Colic lymph node (tissue), 1 donor: ENCODE measurements around a stretch of chr20.

DNA sequence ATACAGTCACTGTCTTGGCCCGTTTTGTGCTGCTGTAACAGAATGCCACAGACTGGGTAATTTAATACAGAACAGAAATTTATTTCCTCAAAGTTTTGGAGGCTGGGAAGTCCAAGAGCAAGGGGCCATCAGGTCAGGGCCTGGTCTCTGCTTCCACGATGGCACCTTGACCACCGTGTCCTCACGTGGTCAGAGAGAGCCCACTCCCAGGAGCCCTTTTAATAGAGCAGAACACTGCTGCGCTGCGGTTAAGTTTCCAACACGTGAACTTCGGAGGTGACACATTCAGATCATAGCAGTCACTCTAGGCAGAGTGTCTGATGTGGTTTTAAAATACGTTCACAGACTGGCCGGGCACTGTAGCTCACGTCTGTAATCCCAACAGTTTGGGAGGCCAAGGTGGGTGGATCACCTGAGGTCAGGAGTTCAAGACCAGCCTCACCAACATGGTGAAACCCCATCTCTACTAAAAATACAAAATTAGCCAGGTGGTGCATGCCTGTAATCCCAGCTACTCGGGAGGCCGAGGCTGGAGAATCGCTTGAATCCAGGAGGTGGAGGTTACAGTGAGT, 8.9 kb upstream of the GMEB2 start:
- PRO-cap, result bidirectional peak, plus-strand start at position 331 of the sequence, minus-strand start at position 256 of the sequence

DNA sequence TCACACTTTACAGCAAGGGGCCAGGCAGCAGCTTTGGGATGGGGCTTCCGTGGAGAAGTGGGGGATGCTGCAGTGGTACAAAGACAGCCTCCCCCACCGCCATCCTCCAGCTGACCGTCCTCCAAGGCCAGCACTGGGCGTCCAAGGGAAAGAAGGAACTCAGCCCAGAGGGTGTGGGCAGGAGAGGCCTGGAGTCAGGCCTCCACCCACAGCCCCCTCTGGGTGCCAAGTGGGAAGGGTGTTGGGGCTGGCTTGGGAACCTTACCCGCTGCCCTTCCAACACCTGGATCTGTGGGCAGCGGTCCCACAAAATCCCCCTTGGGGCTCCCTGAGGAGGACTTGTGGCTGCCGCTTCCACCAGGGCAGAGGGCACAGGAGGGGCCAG, 13.1 kb downstream of the STMN3 start:
- PRO-cap, result no peak

GRCh38 chr20:63640749-63641230, 12.4 kb downstream of the STMN3 start:
- PRO-cap, result bidirectional peak, plus-strand start at chr20:63640822, minus-strand start at chr20:63640866

DNA sequence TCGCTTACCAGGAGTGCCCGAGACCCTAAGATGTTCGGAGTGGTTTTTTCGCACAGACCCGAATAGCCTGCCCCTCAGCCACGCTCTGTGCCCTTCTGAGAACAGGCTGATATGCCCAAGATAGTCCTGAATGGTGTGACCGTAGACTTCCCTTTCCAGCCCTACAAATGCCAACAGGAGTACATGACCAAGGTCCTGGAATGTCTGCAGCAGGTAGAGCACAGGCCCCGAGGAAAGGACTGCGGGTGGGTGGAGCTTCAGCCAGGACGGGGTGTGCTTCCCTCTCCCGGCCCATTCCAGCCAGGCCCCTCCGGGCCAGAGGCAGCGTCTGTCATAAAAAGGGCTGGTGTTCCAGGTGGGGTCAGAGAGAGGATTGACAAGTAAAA, 1.2 kb downstream of the RTEL1 start:
- PRO-cap, result no peak

GRCh38 chr20:63691207-63691879, 5.1 kb upstream of the TNFRSF6B start:
- PRO-cap, result no peak

DNA sequence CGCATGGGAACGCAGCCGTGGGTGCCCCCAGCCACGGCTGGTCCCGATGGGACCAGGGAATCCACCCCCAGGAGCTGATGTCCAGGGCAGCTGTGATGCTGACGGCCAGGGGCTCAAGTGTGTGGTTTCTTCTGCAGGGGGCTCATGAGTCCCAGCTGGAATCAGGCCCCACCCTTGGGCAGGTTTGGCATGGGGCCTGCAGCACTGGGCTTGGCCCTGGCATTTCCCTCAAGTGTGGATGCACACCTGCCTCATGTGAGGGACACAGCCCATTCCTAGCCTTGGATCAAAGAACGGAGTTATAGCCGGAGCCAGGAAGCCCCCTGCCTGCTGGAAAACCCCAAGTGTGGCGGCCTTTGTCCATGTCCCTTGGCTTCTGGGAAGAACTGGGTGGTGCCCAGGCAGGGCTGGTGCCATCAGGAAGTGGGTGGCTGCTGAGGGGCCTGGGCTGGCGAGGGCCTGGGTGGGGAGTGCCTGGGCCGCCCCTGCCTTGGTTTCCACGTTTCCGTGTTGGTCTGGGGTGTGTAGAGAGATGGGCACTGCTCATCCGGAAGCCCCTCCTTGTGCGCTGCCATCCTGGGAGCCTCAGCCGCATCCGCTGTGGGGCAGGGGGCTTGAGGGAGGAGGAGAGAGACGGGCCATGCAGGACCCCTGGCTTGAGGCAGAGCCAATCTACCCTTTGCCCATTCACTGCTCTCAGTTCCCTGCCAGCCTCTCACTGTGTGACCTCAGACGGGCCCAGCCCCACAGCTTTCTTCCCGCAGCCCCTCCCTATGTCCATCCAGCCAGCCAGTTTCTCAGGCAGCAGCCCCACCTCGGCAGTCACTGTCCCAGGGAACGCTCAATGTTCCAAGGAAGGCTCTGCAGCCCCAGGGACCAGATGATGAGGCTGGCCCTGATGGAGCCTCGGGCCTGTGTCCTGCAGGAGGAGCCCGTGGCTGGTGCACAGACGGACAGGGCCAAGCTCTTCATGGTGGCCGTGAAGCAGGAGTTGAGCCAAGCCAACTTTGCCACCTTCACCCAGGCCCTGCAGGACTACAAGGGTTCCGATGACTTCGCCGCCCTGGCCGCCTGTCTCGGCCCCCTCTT, 4.2 kb upstream of the TNFRSF6B start:
- PRO-cap, result no peak

- PRO-cap, result no peak
Measured at GRCh38 chr20:63736763-63737291, 363 bp downstream of the LIME1 start.

DNA sequence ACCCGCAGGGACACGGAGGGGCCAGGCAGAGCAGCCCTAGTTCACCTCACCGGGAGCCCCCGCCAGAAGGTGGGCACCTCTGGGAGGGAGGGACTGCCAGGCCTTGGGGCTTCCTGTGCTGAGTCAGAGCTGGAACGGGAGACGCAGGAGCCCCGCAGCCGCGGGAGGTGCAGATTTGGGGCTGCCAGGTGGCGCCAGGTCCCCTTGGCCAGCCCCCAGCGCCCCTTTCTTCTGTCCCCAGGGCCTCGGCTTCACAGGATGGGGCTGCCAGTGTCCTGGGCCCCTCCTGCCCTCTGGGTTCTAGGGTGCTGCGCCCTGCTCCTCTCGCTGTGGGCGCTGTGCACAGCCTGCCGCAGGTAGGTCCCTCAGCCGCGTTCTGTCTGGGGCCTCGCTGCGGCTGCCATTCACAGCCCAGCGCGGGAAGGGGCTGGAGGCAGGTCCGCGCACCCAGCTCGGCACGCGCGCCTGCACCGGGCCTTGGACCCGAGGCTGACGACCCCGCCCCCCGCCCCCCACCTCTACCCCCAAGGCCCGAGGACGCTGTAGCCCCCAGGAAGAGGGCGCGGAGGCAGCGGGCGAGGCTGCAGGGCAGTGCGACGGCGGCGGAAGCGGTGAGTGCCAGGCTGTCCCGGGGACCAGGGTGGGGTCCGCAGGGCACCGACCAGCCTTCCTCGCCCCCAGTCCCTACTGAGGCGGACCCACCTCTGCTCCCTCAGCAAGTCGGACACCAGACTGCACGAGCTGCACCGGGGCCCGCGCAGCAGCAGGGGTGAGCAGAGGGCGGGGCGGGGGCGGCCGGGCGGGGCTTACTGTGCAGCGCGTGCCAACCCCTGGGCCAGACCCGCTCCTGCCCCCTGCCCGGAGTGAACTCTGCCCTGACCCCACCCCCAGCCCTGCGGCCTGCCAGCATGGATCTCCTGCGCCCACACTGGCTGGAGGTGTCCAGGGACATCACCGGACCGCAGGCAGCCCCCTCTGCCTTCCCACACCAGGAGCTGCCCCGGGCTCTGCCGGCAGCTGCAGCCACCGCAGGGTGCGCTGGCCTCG, 1.2 kb downstream of the LIME1 start:
- PRO-cap, result bidirectional peak, plus-strand start at position 126 of the sequence, minus-strand start at position 52 of the sequence; unidirectional peak, minus-strand start at position 734 of the sequence

DNA sequence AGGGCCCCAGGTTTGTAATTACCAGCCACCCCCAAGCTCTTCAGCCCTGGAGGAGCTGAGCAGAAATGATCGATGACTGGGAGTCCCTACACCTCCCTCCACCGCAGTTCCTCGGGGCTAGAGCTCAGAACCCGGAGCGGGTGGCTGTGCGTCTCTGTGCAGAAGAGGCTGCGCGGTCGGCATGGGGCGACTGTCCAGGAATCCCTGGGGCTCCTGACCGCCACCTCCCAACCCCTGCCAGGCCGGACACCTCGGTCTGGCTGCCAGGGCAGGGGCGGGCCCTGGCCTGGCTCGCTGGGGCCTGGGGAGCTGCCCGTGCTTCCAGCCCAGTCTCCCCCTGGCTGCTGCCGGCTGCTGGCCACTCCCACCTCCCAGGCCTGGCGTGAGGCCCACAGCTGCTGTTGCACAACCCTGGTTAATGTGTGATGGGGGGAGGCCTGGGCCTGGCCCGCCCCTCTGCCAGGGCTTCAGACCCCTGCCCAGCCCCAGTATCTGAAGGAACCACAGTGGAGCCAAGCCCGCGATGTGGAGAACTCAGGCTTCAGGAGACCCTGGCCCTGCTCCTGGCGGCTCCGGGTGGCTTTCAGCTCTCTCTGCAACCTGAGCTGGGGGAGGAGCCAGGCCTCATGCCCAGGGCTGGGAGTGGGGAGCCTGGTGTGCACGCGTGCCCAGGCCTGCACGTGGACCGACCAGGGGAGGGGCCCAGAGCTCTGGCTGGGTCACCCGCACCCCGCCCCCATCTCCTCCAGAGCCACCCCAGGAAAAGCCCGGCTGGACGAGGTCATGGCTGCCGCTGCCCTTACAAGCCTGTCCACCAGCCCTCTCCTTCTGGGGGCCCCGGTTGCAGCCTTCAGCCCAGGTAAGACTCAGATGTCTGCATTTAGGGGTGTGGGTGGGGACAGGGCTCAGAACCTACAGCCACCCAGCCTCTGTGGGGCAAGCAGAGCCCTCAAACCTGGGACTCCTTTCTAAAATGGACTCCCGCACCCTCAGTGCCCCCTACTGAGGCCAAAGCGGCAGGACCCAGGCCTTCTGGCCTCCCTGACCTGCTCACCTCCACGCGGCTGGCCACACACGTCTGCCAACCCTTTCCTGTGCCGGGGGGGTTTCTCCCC, 1.4 kb downstream of the SLC2A4RG start:
- PRO-cap, result unidirectional peak, minus-strand start at position 262 of the sequence

- PRO-cap, result unidirectional peak, minus-strand start at chr20:63854866
Measured at GRCh38 chr20:63854733-63855689, 6.3 kb upstream of the ABHD16B start.

GRCh38 chr20:63876578-63877104, 11.6 kb downstream of the TPD52L2 start:
- PRO-cap, result no peak

GRCh38 chr20:63877656-63878150, 12.6 kb downstream of the TPD52L2 start:
- PRO-cap, result no peak

DNA sequence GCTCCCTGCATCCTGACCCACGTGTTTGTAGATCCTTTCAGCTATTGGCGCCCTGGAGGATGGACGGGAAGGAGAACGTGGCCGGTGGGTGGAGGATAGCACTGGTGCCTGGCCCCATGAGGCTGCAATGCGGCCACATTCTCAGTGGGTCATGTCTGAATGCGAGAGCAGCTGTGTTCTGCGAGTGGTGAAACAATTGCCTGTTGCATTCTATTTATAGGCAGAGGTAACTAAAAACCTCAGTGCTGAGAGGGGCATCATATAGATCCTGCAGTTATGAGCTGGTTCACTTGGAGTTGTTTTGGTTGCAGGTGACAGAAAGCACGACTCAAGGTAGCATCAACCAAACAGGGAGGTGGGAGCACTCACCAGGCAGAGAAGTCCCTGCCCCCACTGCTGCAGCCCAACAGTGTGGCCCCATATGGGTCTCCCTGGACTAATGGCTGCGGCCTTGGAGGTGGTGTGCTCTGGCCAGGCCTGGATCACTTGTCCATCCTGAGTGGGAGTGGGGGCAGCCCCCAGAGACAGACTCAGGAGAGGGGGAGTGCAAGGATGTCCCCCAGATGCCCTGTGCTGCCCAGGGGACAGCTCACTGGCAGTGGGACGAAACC, 13.2 kb downstream of the TPD52L2 start:
- PRO-cap, result no peak

DNA sequence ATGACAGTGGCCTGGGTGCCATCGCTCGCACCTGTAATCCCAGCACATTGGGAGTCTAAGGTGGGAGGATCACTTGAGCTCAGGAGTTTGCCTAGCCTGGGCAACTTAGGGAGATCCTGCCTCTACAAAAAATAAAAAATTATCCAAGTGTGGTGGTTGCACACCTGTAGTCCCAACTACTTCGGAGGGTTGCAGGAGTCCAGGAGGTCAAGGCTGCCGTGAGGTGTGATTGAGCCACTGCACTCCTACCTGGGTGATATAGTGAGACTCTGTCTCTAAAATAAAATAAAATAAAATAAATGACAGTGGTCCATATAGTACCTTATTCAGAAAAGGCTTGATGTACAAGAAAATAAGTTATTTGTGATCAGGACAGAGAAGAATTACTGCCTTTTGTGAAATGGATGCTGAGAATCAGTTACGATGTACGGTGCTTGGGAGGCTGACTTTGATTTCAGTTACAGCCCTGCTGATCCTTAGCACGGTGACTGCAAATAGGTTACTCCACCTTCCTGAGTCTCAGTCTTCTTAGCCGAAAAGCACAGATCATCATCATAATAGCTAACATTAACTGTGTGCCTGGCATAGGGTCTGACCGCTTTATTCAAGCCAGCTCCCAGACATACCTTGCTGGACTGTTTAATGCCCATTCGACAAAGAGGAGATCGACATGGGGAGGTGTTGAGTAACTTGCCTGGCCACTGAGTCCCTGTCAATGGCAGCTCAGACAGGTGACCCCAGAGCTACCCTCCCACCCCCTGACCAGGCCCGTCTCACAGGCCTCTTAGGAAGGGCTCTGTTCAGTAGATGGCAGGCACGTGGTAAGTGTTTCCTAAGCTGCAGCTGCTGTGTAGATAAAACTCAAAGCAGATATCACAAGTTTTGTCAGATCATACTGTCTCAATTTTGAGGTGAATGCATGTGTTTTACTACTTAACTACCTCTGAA, 12.2 kb downstream of the DNAJC5 start:
- PRO-cap, result no peak

GRCh38 chr20:64024182-64024734, 11.7 kb upstream of the C20orf204 start:
- PRO-cap, result no peak

- PRO-cap, result bidirectional peak, plus-strand start at chr20:64035208, minus-strand start at chr20:64035085
Measured at GRCh38 chr20:64034959-64035702, 851 bp upstream of the C20orf204 start.

DNA sequence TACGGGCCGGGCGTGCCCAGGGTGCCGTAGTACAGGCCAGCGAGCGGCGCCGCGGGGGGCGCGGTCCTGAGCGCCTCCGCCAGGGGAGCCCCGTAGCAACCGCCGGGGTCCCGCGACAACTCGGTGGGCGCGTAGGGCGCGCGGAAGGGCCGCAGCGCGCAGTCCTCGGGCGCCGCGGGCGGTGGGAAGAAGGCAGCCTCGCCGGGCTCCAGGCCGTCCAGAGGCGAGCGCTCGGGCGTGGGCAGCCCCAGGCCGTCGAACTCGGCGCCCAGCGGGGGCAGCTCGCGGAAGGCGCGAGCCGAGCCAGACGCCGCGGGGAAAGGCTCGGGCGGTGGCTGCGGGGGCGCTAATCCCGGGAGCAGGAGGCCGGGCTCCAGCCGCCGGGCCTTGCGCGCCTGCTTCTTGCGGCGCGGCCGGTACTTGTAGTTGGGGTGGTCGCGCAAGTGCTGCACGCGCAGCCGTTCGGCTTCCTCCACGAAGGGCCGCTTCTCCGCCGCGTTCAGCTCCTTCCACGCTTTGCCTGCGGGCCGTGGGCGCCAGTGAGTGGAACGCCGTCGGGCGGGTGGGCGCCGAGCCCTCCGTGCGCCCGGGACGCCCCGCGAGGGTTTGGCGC, 890 bp downstream of the SOX18 start:
- PRO-cap, result no peak

DNA sequence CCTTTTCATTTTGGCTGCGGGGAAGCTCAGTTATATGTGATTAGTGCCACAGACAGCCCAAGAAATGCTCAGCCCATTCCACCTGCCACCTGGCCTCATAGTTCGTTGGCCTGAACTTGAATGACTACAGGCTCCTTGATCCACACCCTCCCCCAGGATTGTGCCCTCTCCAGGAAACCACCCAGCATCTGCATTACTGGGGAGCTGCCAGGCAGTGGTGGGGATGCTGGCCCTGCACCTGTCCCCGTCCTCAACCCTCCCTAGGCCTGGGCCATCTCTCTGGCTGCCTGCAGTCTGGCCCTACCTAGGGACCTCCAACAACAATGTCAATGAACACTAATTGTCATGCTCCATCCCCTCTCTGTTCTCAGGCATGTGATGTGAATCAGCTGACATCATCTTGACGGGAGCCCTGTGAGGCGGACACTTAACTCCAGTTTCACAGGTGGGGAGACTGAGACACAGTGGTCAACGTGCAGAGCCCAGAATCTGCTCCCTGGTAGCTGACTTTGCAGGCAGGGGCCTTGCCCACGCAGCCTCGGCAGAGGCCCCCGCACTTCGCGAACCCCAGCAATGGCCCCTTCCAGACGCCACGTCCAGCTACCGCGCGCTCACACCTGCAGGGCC, 826 bp upstream of the TCEA2 start:
- PRO-cap, result no peak

GRCh38 chr20:64072357-64073092, 6.8 kb downstream of the RGS19 start:
- PRO-cap, result no peak

DNA sequence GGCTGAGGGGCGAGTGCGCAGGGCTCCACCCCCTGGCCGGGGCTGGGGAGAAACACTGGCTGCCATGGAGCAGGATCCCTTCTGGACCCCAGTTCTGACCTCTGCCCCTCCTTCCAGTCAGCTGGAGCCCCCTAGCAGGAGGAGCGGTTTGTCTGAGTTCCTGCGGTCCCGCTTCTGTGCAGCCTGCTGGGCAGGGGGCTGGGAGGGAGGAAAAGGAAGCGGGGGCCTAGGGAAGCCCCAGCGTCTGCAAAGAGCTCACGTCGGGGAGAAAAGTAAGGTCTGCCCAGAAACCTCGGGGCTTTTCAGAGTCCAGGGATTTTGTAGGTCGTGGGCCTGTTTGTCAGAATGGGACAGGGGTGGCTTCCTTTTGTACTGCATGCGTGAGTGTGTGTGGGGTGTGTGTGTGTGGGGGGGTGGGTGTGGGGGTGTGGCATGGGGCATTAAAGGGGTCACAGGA, 1.8 kb downstream of the LKAAEAR1 start:
- PRO-cap, result no peak